Left lung (tissue), 1 donor: ENCODE measurements around the gene ULK1.

- PRO-cap, result no peak
These were observed 93.7 kb downstream of the ADGRD1 start for GRCh38 chr12:131047282-131047956.

GRCh38 chr12:131607826-131608292, 103.0 kb upstream of the SFSWAP start:
- PRO-cap, result no peak

DNA sequence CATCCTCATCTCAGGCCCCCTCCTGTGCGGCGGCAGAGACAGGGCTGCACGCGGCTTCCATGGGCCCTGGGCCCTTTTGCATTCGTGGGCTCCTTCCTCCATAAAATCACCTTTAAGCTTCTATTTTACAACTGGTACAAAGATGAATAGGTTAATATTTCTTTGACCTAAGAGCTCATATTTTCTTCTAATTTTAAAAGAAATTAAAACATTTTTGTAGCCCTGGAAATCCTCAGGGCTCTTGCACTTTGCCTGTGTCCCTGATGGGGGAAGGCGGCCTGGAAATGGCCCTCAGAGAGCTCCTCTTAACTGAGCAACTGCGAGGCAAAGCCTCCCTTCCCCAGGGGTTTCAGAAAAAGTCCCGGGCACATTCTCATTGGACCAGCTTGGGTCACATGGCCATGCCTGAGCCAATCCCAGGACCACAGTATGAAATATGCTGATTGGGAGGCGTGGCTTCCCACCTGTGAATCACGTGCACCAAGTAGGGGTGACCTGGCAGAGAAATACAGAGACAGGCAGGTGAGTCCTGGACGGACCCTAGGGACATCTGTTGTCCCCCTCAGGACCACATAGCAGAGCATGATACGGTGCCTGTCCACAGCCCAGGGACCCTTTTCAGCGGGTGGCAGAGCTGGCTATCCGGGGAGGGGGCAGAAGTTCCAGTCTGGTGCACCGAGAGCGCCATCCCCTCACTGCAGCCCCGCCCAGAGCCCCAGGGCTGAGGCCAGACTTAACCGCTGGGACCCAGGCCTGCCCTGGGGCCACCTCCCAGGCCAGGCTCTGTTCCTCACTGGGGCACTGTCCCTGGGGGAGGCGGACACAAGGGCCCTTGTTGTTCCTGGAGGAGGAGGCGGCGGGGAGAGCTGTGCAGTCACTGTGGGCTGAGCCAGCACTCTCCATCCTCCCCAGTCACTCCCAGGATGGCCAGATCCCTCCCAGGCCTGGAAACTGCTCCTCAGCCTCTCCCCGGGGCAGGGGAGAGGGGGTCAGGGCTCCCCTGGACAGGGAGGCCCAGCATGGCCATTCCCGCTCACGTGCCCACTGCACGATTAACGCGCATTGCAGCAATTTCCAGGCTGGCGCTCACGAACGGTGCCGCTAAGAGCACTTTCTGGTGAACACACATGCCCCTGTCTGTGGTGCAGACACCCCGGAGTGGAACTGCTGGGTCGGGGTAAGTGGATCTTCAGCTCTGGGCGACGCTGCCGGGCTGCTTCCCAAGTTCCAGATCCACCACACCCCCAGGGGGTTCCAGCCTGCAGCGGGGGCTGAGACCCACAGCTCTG, 90.1 kb upstream of the SFSWAP start:
- PRO-cap, result no peak

DNA sequence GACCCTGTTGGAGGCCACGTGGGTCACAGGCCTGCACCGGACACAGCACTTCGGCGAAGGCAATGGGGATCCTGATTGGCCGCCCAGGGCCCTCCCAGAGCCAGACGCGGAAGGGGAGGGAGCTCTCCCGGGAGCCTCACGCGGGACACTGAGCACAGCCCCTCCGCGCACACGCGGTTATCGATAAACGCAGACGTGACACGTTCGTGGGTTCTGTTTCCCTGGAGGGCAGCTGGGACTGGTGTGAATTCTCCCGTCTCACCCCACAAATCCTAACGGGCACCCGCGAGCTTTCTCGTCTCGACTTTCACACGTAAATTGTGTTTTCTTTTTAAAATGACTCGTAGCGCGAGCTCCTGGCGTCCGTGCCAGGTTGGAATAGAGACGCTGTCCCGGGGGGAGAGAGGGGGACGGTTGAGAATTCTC, 49.7 kb upstream of the SFSWAP start:
- PRO-cap, result no peak

DNA sequence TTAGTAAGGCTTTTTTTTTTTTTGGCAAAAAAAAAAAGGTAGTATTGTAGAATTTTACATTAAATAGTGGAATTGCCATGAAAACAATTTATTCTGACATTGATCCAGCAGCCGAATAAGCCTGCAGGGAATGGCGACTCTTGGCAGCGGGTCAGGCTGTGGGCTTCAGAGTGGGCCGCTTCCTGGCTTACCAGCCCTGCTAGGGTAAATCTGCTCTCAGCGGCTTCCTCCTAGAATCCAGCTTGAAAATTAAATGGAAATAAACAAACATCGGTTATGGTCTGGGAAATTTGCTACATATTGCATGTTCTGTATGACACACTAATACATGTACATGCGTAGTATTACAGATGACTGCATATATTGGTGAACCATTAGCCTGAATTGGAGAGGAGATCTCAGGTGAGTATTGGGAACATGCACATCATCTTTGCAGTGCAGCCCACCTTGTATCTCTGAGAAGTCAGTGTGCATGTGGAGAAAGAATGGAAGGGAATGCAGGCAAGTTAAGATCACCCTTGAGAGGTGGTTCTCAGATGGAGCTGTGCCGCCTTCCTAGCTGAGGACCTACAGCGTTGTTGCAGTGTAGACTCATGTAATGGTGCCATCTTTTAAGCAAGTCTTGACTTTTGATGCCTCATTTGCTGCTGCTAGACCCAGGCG, 35.0 kb downstream of the SFSWAP start:
- PRO-cap, result no peak

DNA sequence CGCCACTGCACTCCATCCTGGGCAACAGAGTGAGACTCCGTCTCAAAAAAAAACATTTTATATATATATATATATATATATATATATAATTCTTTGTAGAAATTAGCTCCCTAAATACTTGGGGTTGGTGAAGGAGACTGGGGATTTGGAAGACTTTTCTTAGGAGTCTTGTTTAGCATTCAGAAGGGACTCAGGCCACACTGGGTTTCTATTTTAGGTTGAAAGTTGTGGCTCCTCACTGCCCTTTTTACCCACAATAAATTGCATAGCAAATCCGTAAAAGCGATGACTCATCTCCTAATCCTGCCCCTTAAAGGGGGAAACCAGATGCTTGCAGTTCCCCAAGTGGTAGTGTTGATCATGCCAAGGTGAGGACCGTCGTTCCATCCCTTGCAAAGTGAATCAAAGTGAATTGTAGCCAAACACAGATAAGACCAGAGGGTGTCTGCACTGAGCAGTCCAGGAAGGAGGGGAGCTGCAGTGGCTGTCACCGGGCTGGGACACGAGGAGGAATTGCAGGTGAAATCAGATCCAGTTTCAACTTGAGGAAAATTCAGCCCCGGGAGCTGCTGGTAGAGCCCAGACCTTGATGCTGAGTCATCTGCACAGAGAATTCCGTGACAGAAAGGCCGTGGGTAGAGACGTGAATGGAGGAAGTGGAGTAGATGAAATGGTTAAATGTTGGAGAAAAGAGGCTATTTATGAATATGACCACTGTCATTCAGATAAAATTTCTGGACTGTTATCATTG, 44.3 kb upstream of the MMP17 start:
- PRO-cap, result no peak

GRCh38 chr12:131828485-131829006, 353 bp downstream of the MMP17 start:
- PRO-cap, result no peak

- PRO-cap, result bidirectional peak, plus-strand start at chr12:131894622, minus-strand start at chr12:131894429
These were observed at the start of gene ULK1 for GRCh38 chr12:131894062-131895165. TSS of gene ULK1 (plus strand) at chr12:131894622.

- PRO-cap, result no peak
These were observed 1.1 kb downstream of the PUS1 start for GRCh38 chr12:131930270-131930562.

GRCh38 chr12:131986150-131986945, 36.6 kb downstream of the EP400 start:
- PRO-cap, result no peak

DNA sequence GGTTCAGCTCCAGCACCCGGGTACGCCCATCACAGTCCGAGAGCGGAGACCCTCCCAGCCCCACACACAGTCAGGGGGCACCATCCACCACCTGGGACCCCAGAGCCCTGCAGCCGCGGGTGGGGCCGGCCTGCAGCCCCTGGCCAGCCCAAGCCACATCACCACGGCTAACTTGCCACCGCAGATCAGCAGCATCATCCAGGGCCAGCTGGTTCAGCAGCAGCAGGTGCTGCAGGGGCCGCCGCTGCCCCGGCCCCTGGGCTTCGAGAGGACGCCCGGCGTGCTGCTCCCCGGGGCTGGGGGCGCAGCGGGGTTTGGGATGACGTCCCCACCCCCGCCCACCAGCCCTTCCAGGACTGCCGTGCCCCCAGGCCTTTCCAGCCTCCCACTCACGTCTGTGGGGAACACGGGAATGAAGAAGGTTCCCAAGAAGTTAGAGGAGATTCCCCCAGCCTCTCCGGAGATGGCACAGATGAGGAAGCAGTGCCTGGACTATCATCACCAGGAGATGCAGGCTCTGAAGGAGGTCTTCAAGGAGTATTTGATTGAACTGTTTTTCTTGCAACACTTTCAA, 39.4 kb downstream of the DDX51 start:
- PRO-cap, result no peak

- PRO-cap, result no peak
These were observed 26.8 kb downstream of the DDX51 start for GRCh38 chr12:132117160-132117780.

GRCh38 chr12:132155928-132156629, 11.8 kb downstream of the NOC4L start:
- PRO-cap, result no peak

DNA sequence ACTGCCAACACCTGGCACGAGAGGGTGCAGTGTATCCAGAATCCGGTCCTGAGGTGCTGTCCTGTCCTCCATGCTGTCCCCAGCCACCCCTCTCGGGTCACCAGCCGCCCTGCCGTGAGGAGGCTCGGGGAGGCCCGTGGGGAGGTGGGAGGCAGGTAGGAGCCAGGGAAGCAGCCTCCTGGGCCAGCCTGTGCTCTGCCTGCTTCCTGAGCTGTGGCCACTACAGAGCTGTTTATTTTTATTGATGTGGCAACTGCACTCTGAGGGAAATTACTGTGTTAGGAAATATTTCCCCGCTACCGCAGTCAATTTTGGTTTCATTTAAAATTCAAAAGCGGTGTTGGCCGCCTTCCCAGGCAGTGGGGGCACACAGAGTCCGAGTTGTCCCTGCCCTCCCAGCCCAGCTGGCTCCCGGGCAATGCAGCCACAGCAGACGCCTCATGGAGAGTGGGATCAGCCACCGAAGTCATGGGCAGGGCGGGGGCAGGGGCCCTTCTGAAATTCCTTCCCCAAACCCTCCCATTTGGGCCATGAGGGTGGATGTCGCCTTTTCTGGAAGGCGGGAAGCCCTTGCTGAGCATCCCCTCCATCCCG, 18.4 kb downstream of the NOC4L start:
- PRO-cap, result no peak

- PRO-cap, result no peak
These were observed 34.7 kb downstream of the NOC4L start for GRCh38 chr12:132178713-132179545.

GRCh38 chr12:132205019-132205970, 61.0 kb downstream of the NOC4L start:
- PRO-cap, result no peak

DNA sequence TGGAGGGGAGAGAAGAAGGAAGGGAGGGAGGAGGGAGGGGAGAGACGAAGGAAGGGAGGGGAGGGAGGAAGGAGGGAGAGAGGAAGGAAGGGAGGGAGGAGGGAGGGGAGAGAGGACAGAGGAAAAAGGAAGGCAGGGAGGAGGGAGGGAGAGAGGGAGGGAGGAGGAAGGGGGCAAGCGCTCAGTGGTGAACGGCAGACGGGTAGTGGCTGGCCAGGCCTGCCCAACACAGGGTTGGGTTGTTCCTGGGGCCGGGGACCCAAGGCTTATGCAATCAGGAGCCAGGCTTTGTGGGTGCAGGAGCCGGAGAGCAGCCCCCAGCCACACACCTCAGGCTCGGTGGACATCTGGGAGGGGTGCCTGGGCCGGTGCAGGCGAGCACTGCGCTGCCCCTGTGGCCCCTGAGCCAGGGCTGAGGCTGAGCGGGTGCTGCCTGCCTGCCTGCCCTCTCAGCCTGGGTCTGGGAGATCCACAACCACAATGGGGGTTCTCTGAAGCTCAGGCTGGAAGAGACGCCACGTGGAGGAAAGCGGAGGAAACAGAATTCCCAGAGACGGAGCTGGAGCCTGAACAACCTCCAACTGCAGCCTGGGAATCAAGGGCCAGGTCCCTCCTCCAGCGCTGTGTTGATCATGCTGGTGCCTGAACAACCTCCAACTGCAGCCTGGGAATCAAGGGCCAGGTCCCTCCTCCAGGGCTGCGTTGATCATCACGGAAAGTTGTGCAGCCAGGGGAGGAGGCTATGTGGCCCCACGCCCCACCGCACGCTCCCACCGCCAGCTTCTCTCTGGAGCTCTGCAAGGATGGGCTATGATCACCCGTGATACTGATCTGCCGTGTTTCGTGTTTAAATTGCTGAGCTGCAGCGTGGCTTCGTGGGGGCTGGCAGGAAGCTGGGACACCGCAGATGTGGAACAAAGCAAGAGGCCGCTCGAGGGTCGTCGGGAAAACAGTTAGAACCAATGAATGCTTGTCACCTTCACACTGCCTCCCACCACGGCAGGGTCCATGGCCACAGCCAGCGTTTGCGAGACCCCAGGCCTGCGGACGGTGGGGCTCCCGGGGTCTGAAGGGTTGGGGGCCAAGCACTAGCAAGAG, 52.1 kb upstream of the FBRSL1 start:
- PRO-cap, result no peak

GRCh38 chr12:132502301-132502862, 12.4 kb downstream of the FBRSL1 start:
- PRO-cap, result no peak

- PRO-cap, result unidirectional peak, plus-strand start at chr12:132525859
These were observed 35.8 kb downstream of the FBRSL1 start for GRCh38 chr12:132525731-132526076.

DNA sequence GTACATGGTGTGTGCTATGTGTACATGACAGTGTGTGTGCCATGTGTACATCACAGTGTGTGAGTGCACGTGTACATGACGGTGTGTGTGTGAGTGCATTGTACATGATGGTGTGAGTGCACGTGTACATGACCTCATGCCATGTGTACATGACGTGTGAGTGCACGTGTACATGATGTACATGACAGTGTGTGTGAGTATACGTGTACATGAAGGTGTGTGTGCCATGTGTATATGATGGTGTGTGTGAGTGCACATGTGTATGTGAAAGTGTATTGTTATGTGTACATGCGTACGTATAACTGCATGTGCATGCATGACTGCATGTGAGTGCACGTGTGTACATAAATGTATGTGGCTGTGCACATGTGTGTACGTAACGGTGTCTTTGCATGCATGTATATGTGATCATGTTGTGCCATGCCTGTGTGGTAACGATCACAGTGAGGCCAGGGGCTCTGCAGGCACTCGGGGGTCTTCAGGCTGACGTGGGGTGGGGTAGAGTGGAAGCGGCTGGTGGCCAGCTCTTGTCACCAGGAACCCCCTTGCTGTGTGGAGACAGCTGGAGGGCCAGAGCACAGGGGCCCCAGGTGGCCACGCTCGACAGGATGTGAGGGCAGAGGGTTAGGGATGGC, 46.7 kb downstream of the FBRSL1 start:
- PRO-cap, result no peak